Mesenchymal stem cell of adipose (primary cell): ENCODE data around the genes FSD2, WHAMM and NMB.

DNA sequence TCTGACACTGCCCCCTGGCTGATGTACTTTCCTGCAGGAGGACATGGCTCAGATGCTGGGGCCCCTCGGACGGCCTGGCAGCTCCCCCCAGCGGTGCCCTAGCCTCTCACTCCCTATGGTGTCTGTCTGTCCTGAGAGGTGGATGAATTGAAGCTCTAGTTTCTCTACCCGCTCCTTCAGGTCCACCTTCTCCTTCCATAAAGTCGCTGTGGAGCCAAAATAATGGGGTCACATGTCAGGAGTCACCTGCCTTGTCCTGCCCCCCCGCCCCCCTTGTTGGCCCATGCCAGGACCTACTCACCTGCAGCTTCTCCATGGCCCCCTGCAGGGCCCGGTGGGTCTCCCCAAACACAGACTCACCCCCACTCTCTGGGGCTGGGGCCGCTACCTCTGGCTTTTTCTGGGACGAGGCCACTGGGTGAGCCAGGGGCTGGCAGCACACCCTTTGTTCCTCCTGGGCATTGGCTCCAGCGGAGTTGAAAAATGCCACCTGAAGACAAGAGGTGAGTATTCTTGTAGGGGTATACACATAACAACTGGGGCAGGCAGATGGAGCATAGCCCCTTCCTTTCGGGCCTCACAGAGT lies 47.6 kb downstream of the GOLGA6L9 start:
- CAGE, long polyA plus RNA, result no peak

DNA sequence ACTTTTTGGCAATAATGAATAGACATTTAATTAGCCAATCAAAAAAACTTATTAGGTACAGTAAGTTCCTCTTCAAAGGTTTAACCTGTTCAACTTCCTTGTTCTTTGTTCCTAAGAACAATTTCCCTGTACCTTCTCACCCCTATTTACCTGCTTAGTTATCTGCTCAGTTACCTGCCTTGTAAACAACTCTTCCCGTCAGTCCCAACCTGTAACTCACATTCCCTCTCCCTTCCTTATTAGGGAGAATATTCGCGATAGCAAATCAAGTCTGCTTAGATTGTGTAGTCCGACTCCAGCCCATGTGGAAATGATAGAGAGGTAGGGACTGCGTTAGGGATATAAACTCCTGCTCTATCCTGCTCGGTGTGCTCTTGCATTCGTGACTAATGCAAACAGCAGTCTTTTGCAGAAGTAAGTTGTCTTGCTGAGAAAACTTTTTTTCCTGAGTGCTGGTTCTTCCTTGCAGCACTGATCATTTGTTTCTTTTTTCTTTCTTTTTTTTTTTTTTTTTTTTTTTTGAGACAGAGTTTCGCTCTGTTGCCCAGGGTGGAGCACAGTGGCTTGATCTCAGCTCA lies 53.2 kb downstream of the RPS17 start:
- CAGE, long polyA plus RNA, result no peak

- CAGE, long polyA plus RNA, result no peak
Observed at GRCh38 chr15:82805755-82806617, at the start of gene FSD2. TSS of gene FSD2 (minus strand) at chr15:82806069.

DNA sequence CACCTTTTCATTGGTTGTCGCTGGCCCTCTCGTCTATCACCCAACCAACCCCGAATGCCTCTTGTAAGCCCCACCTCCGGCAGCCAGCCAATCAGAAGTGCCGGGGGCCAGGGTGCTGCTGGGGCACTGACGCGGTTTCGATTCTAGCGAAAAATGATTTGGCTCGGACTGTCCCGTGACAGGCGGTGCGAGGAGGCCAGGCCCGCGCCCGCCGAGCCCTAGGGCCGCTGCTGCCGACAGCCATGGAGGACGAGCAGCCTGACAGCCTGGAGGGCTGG lies at the start of gene WHAMM:
Gene WHAMM (plus strand): TSS at position 144 of the 278 bp plus-strand sequence.
- CAGE, long polyA plus RNA, result no peak

GRCh38 chr15:82810766-82810938 lies 1.2 kb downstream of the WHAMM start:
- CAGE, long polyA plus RNA, result no peak

DNA sequence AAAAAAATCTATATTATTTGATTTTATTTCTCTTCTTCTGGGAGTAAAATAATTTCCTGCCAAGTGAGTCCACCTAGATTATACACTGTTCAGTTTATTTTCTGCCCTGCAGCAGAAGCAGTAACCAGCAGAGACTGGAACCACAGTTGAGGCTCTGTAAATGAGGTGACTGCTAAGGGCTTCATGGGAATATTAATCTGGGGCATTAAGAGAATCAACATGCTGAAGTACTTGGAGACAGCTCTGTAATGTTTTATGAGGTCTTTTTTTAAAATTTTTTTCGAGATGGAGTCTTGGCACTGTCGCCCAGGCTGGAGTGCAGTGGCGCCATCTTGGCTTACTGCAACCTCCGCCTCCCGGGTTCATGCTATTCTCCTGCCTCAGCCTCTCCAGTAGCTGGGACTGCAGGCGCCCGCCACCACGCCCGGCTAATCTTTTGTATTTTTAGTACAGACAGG lies 2.6 kb downstream of the WHAMM start:
- CAGE, long polyA plus RNA, result no peak

GRCh38 chr15:82819776-82820122 lies 10.3 kb downstream of the WHAMM start:
- CAGE, long polyA plus RNA, result no peak

- CAGE, long polyA plus RNA, result no peak
Observed at GRCh38 chr15:82832001-82832200, 22.5 kb downstream of the WHAMM start.

DNA sequence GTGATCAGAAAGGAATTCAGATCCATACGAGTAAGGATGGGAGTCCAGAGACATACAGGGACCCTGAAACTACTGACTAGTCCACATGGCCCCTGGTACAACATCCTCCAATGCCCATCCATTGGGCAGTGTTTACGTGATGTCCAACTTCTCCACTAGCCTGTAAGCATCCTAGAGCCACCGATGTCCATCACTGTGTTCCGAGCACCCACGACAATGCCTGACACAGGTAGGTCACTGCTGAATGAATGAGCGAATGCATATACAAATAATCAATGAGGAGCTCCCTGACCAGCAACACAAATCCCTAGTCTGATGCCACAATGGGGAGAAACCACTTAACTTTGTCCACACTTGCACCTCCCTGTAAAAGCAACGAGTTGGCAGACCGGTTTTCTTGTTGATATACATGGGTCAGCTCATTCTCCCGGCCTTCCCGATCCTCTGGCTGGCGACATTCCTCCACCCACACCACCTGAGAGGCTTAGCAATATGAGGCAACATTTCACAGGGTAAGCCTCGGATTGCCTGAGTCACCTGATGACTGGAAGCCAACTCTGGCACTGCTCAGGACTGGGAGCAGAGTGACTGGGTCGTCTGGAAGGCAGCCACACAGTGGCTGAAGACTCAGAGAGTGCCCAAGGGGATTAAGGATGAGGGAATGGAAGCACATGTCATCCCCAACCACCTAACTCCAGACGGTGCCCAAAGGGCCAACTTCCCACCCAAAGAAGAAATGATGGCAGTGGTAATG lies 10.0 kb downstream of the HOMER2 start:
- CAGE, long polyA plus RNA, result no peak

DNA sequence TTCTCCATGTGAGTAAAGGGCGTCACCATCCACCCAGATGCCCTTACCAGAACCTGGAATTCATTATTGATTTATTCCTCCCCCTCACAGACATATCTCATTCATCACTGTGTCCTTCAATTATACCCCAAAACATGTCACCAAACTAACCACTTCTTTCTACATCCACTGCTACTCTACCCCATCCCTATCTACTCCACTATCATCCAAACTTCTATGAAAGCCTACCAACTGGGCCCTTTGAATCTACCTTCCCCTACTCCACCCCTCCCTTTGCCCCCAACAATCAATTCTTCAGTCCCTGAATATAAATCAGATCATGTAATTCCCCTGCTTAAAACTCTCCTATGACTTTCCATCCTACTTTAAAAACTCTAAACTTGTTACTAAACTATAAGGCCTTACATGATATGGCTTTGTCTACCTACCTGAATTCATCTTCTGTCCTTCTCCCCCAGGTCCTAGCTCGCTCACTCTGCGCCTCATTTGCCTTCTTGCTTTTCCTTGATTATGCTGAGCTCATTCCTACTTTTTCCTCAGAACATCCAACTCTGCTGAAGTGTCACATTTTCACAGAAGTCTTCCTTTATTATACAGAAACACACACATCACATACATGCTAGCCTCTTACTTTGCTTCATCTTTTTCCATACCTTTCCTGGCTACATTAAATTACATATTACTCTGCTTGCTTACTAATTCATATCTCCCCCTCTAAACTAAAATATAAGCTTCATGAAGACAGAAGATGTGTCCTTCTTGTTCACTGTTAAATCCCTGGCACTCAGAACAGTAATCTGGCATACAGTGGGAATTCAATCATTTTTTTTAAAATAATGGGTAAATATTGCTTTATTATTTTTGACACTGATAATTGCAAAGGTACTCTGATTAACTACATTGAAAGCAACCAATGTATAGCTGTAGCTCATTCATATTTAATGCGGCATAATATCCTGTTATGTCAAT lies 18.4 kb downstream of the HDGFL3 start:
- CAGE, long polyA plus RNA, result no peak

DNA sequence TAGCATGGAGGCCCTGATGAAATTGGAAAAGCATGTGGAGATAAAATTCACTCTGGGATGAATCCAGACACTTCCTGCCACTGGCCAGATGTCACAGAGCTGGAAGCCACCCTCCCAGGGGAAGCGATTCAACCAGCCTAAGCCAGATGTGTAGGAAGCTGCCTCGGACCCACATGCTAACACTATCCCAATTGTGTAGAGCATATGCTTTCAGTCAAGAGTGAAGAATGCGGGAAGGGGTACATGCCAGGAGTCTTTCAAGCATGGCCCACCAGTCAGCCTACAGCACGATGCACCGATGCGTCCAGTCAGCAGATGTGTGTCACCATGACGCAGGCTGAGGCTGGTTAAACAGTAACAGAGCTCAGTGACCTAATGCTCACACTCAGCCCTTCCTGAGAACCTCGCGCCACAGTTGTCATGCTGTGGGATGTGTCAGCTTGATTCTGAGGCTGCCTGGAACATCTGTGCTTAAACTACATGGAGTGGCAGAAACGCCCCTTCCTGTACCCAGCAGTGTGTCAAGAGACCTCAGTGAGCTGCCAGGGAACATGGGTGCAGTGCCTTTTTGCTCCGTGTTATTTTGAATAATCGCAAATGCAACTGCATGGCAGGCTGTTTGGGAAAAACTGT lies 38.9 kb upstream of the BNC1 start:
- CAGE, long polyA plus RNA, result no peak

GRCh38 chr15:83819667-83820152 lies 165.8 kb downstream of the ADAMTSL3 start:
- CAGE, long polyA plus RNA, result no peak

DNA sequence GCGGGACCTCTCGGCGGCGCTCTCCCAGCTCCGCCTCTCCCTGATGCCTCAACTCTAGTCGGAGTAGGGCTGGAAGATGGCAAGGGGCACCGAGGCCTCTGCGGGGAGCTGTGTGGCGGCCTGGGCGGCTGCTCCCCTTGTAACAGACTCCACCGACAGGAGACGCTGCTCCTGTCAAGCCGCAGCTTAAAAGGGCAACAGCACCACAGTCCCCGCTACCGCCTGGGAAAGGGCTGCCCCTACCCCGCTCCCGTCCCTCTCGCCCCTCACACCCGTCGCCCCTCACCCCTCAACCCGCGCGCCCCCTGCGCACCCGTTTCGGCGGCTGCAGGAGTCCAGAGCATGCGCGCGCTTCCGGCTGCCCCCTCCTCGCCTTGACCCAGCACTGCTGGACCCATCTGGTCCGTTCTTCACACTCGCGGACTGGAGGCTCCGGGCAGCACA lies 178.9 kb upstream of the ZSCAN2 start:
- CAGE, long polyA plus RNA, result no peak

DNA sequence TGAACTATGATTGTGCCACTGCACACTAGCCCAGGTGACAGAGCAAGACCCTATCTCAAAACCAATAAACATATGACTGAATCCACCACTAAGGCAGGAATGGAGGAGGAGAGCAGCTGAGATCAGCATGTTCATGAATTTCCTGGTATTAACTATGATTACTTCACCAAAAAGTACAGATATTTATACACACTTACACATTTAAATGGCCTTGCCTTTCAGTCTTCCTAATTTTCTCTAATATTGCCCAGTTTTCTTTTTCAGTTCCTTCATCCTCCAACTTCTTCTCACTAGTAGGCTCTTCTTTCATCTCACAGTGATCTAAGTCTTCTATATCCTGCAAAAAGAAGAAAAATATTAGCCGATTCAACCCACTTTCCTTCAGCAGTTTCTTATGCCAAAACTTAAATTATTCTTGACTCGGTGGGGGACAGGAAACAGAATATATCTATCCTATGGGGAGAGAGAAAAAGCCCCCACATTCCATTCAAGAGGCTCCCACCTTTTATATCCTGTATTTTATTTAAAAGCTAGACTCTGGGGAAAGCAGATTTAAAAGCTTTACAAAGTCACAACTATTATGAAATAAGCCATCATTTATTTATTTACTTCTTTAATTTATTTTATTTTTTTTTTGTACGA lies 58.7 kb upstream of the ZSCAN2 start:
- CAGE, long polyA plus RNA, result no peak

- CAGE, long polyA plus RNA, result no peak
Observed at GRCh38 chr15:84654740-84655557, 866 bp upstream of the WDR73 start.

- CAGE, long polyA plus RNA, result no peak
Observed at GRCh38 chr15:84657820-84658966, at the start of gene NMB. TSS of gene NMB (minus strand) at chr15:84658199.

- CAGE, long polyA plus RNA, result no peak
Observed at GRCh38 chr15:84660166-84660718, 2.2 kb upstream of the NMB start.

DNA sequence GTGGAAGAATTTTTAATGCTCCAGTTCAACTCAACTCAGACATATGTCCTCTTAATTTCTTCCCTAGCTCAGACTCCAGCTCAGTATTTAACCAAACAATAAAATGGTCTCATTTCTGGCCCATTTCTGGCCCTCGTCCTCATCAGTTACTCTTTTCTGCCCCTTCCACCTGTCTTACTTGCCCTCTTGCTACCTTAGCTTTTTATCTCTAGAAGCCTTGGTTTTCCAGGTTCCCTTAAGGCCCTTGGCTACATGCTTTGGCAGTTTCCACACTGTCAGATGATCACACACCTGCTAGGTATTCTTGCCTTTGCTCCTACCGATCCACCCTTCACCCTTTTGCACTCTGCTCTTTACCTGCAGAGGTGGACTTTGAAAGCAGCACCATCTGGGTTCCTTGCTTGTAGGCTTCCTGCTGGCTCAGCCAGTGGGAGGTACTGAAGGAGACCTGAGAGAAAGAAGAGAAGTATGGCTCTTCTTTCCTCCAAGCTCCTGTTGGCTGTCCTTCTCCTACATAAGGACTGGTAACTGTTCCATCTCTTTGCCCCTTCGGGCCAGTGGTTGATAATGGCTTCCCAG lies 7.4 kb upstream of the ZNF592 start:
- CAGE, long polyA plus RNA, result no peak

- CAGE, long polyA plus RNA, result no peak
Observed at GRCh38 chr15:84756035-84756521, 7.7 kb downstream of the ZNF592 start.

DNA sequence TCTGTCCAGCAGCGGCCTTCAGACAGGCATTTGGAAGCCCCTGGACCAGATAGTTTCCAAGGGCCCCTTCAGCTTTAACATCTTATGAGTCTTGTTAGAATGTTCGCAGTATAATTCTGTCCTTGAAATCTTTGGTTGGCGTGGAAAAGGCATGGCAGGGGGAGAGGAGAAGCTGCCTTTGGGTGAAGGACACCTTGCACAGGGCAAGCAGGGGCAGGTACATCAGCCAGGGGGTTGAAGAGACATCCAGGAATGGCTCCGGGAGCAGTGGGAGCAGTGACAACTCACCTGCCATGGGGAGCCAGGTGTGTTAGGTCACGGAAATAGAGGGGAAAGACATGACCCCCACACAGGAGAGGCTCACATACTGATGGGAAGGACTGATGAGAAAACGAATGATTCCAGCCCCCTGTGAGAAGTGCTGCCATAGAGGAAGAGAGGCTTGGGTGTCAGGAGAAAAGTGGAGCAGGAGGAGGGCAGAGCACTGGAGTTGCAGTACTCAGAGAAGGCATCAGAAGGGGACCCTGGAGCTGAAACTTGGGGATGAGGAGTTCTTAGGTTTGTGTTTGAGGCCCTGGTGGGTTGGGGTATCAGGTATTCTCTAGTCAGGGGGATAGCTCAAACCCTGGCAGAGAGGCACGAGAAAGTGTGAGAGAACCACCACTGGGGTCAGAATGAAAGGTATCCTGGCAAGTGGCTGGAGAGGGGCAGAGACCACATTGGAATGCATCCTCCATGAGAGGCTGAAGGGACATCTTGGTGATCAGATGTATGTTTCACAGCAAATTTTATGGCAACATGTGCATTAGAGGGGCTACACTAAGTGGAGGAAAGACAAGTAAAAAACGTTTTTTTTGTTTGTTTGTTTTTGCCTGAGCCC lies 22.7 kb downstream of the ZNF592 start:
- CAGE, long polyA plus RNA, result no peak